Natural killer cell (primary cell): ENCODE measurements around a stretch of chr9.

- PRO-cap = no peak
Observed at GRCh38 chr9:93029651-93030185, 28.8 kb upstream of the SUSD3 start.

DNA sequence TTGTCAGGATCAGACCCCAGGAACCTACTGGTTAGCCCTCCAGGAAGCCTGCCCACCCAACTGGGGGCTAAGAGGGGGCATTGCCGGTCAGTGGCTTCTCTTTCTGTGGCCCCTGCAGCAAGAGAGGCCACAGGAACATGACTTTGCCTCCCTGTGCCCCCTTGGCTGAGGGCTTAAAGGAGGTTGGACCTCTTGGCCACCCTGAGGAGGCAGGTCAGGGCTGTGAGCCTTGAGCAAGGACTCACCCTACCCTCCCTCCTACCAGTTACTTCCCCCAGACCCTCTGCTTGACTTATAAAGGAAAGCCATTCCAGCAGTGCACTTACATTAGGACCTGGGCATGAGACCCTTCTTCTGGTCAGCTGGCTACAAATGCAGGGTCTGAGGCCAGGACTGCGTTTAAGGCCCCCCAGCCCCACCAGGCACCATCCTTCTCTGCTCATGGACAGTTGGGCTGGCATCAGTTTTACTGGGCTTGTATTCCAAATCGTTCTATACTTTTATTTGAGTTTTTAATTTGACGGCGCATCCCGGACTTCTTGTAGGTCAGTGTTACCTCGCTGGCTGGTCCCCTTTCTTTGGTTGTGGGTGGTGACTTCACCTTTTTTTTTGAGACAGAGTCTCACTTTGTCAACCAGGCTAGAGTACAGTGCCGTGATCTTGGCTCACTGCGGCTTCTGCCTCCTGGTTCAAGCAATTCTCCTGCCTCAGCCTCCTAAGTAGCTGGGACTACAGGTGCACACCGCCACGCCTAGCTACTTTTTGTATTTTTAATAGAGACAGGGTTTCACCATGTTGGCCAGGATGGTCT lies 5.2 kb downstream of the SUSD3 start:
- PRO-cap = no peak

DNA sequence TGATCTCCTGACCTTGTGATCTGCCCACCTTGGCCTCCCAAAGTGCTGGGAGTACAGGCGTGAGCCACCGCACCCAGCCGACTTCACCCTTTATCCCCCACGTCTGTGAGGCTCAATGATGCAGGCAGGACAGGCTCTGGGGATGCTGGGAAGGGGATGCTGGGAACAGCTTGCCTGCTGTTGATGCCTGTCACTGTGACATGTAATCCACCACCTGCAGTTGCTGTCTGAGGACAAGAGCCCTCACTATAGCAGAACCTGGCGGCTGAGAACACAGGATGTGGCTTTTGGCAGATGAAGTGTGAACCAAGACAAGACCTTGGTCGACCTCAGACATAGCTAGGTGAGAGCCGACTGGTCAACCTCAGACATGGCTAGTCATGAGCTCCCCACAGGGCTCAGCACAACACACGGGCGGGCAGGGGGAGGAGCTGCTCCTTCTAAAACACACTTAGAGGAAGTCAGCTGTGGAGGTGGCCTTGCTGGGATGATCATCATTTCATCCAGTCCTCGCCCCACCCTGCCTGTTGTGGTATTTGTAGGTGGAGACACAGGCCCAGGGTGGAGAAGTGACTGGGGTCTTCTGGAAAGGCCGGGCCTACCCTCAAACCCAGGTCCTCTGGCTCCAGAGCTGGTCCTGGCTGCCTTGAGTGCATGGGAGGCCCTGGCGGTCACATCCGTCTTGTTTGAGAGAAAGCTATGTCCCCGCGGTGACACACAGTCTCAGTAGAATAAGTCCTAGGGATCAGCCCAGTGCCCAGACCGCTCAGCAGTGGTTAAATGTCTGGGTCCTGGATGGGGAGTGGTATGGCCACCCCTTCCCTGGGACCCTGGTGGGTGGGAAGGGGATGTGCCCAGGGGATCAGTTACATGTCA lies 6.0 kb downstream of the SUSD3 start:
- PRO-cap = bidirectional peak, plus-strand start at position 404 of the sequence, minus-strand start at position 229 of the sequence

GRCh38 chr9:93096980-93097815 lies 1.2 kb downstream of the CARD19 start:
- PRO-cap = no peak

DNA sequence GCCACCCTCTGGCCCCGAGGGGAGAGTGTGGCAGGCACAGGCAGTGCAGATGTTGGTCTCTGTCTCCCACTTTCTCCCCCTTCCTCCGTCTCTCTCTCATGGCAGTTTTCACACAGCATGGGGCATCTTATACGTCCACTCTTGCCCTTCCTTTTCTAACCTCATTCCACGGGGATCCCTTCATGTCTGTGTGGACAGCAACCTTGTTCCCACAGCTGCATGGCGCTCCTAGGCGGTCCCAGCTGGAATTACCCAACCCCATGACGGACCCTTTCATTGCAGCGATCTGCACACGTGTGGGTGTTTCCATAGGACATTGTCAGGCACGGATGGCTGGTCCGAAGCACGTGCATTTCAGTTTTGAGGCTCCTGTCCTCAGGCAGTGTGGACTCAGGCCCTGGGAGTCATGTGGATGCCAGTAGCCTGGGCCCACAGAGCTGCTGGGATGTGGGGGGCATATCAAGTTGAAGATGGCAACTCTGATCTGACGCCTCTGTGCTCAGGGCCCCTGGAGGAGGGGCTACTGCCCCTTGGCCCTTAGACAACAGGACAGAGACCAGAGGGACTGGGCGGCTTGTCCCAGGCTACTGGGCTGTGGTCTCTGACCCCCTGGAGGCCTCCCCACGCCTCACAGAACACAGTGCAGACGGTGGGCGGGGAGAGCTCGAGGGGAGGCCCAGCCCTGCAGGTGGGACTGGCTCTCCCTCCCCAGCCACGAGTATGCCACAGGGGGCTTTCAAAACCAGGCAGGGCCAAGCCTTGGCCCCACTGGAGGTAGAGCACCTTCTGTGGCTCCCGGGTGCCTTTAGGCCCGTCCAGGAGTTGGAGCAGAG lies 15.1 kb downstream of the CARD19 start:
- PRO-cap = no peak

GRCh38 chr9:93185027-93186148 lies 1.4 kb downstream of the WNK2 start:
- PRO-cap = no peak

DNA sequence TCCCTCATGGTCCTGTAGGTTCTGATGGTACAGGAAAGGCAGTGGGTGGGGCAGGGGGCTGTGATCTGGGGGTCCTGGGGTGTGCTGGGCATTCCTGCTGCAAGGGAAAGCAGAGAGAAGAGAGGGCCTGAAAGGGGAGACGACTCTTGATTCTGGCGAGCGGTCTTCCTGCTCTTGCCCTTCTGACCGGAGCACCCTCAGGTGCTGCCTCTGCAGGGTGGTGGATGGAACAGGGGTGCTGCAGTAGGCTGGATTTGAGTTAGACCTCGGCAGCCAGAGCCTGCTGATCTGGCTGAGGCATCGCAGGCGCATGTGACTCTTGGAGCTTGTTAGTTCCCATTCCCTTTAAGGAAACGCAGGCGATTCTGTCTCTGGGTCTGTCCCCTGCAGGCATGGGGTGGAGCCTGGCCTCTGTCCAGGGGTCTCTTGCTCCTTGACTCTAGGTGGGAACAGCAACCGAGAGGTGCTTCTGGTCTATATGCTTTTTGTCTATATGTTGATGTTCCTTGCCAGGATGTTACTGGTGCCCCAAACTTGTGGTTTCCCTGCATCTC lies 3.0 kb downstream of the WNK2 start:
- PRO-cap = no peak

GRCh38 chr9:93245164-93245510 lies 61.2 kb downstream of the WNK2 start:
- PRO-cap = no peak

DNA sequence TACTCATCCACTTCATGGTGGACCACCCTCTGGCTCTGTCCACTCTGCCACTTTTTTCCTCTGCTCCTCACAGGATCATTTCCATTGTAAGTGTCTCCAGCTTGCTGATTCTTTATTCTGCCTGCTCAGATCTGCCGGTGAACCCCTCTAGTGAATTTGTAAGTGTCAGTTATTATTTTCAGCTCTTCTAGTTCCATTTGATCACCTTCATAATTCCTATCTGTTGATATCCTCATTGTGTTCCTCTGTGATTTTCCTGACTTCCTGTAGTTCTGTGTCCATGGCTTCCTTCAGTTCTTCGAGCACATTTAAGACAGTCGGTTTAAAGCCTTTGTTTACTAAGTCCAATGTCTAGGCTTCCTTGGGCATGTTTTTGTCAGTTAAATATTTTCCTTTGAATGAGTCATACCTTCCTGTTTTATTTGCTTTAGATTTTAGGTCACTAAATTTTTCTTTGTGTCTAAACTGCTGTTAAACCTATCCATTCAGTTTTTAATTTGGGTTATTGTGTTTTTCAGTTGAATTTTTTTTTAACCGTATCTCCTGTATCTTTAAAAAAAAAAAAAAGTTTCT lies 129.0 kb downstream of the WNK2 start:
- PRO-cap = no peak

DNA sequence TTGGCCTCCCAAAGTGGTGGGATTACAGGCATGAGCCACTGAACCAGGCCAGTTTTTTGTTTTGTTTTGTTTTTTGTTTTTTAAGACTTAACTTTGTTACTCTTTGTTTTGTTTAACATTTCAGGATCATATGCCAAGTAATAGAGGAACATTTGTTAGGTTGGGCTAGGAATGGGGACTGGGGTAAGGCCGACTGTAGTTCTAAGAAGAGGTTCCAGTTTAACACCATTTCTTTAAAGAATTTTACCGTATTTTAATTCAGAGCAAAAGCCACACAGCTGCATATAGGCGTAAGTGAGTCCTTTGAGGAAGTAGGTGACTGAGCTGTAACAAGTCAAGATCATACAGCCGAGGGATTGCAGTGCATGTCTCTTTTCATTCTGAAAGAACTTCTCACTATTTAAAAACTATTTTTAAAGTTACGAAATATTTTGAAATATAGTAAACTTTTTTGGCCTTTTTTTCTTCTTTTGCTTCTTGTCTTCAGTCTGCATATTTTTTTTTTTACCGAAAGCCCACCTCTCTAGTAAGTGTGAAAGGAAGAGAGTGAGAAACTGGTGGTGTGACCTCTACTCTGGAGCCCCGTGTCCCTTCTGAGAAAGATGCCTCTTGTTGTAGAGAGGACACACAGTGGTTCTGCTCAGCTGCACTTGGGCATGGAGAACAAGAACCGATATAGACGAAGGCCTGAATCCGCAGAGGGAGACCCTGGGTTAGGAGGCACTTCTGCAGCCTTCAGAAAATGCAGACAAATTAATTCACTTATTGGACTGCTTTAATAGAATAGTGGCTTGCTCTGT lies 58.9 kb upstream of the FAM120AOS start:
- PRO-cap = unidirectional peak, plus-strand start at position 343 of the sequence; unidirectional peak, minus-strand start at position 595 of the sequence

DNA sequence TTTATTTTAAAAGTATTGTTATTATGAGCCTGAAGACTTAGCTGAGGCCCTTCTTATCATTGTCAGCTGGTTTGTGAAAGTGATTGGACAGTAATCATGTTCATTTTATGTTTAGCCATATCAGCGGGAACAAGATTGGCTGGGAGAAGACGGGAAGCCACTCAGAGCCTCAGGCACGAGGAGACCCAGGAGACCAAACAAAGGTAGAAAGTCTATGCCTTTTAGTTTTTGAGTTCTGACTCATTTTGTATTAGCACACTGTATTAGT lies 49.4 kb upstream of the PHF2 start:
- PRO-cap = no peak

GRCh38 chr9:93536098-93536489 lies 40.3 kb upstream of the PHF2 start:
- PRO-cap = no peak

DNA sequence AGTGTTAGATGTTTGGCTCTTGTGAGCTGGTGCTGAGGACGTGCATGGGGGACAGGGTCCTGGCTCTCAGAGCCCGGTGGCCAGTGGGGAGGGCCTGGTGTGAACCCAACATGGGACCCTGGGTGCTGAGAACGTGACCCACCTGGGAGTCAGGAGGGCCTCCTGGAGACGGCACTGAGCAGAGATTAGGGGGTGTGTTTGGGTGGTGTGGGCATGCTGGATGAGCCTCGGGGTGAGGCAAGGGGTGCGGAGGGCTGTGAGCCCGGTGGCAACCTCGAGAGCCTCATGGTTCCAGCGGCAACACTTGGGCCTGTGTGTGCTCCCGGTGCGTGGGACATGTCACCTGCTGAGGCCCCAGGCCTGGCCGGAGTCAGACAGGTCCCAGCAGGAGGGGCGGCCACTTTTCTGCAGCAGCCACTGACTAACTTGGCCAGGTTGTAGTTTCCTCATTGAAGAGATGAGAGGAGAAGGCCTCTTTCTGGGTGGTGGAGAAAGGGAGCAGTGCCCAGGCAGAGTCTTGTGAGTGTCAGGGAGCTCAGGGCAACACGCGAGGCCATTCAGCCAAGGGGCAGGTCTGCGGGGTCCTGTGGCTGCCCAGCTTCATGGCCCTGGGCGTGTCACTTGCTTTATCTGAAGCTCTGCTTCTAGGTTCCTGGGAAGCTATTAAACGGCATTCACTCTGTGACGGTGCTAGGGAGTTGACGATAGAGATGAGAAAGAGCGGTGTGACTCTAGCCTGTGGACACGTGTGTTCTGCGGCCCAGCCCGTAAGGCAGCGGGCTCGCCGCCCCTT lies 87.9 kb downstream of the PHF2 start:
- PRO-cap = no peak

DNA sequence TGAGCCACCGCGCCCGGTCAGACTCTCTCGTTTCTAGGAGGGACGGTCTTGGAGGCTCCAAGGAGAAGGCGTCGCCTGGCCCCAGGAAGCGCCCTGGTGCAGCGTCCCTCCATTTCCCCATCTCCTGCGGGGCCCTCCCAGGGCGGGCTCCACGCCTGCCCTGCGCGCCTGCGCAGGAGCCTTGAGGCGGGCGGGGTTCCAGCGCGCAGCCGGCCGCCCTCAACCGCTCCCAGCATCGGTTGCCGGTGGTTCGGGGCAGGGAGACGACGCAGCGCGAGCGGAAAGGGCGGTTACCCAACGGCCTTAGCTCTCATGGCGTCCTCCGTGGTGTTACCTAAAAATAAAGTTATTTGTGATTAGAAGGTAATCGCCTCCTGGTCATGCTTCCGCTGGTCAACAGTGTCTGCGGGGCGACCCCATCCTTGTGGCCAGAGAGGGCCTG lies 3.9 kb upstream of the NUTM2F start:
- PRO-cap = no peak

GRCh38 chr9:94438043-94438721 lies 63.8 kb downstream of the MFSD14B start:
- PRO-cap = no peak

DNA sequence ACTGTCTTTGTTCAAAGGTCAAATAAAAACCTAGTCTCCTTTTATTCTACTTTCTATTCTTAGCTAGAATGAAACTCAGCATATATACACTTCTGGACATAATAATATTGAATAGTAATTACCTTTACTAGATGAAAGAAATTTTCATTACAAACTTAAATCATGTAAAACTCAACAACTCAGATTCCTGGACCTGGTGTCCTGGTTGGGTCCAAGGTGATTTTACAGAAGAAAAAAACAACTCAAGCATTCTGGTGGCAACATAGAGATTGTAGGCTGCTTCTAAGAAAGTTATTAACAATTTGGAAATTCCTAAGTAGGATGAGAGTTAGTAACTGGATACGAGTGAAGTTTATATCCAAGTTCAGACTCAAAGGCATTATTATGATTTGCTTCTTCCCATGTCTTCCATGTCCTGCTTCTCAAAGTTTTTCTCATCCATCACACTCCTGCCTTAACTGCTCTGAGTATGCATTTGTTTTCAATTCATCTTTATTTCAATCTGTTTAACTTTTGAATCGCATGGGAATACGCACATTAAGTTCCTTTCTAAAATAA lies 85.6 kb downstream of the MFSD14B start:
- PRO-cap = no peak

- PRO-cap = no peak
Observed at GRCh38 chr9:94540191-94540940, 53.3 kb downstream of the FBP2 start.

- PRO-cap = no peak
Observed at GRCh38 chr9:94586819-94587154, 6.8 kb downstream of the FBP2 start.

DNA sequence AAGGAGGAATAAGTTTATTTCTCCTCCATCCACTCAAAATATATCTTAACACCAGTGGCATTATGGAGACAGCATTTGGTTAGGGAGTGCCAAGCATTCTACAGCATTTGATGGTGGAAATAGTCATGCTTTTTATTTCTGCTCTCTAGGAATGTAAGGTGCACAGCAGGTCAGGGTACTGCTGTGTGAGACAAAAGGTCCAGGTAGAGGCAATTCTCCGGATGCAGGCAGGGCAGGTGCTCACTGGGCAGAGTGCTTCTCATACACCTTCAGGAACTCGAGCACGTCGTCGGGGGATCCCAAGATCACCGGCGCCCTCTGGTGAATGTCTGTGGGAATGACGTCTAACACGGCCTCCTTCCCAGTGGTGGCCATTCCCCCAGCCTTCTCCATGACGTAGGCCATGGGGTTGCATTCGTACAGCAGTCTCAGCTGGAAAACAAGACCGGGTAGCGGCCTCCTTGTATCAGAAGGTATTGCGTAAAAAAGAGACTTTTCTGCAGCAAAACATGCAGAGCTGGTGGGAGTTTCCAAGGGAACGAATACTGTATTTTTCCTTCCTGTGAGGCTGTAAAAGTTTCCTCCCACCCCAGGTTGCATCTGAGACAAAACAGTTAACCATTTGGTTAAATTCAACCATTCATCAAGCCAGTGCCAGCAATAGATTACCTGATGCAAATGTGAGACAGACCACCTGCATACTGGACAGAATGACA lies 9.7 kb upstream of the FBP2 start:
- PRO-cap = no peak

DNA sequence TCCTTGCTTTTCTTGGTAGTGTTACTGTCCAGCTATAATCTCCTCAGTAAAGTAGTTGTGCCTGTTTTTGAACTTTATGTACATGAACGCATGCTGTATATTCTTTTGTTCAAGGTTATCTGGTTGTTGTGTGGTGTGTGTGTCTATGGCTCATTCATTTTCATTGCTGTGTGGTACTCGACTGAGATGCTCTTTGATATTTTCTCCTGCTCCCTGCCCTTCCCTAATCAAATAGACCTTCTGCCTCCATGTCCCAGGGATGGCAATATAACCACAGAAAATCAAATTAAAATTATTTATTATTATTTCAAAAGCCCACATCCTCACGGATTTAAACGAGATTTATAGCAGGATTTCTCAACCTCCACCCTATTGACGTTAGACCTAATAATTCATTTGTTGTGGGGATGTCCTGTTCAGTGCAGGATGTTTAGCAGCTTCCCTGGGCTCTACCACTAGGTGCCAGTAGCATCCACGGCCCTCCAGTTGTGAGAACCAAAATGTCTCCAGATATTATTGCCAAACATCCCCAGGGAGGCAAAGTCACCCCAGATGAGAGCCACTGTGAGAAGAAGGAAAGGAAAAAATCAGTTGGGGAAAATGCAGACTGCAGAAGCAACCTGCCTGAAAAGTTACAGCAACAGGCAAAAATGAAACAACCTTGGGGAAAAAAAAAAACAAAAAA lies 29.4 kb upstream of the FBP1 start:
- PRO-cap = no peak